Skin of body (tissue), 2 donors: ENCODE measurements around a stretch of chr15.

GRCh38 chr15:66466706-66467180, 30.8 kb downstream of the SNAPC5 start:
- RAMPAGE, long total RNA, result no peak

GRCh38 chr15:66502500-66503565, 1.8 kb downstream of the RPL4 start:
- RAMPAGE, long total RNA, result no peak

DNA sequence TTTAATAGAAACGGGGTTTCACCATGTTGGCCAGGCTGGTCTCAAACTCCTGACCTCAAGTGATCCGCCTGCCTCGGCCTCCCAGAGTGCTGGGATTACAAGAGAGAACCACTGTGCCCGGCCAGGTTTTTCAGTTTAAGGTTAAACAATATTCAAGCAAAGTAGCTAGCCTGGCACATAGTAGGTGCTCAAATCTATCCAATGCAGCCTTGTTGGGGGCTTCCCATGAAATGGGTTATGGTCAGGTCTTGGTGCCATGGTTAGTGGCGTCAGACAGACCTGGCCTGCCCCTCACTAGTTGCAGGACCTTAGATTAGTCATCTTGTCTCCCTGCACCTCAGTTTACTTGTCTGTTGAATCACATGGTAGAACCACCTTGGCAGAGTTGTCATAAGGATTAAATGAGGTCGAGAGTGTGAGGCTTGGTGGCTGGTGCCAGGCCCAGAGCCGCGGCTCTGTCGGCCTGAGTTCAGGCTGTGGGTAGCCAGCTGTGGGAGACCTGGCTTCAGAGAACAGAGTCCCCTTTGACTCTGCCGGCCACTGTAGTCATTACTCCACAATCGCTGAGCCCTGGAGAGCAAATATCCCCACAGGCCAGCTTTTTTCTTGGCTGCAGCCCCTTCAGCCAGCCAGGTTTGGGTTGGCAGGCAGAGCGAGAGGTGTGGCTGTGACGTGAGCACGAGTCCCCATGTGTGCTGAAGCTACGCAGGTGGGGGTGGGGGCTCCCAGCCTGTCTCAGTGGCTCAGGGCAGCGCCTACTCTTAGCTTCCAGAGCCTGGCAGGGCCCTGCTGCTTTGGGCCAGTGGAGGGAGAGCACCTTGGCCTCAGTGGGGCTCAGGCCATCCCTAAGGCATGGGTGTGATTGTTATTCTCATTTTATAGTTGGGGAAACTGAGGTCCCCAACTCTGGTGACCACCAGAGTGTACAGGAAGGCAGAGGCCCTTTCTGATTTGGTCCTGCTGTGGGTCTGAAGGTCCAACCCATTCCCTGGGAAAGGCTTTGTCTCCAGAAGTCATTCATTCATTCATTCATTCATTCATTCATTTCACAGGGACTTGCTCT, 45.4 kb upstream of the LCTL start:
- RAMPAGE, long total RNA, result no peak

- RAMPAGE, long total RNA, result no peak
Measured at GRCh38 chr15:66642481-66642937, 59.5 kb upstream of the SMAD6 start.

- RAMPAGE, long total RNA, result no peak
Measured at GRCh38 chr15:66657463-66657855, 44.6 kb upstream of the SMAD6 start.

DNA sequence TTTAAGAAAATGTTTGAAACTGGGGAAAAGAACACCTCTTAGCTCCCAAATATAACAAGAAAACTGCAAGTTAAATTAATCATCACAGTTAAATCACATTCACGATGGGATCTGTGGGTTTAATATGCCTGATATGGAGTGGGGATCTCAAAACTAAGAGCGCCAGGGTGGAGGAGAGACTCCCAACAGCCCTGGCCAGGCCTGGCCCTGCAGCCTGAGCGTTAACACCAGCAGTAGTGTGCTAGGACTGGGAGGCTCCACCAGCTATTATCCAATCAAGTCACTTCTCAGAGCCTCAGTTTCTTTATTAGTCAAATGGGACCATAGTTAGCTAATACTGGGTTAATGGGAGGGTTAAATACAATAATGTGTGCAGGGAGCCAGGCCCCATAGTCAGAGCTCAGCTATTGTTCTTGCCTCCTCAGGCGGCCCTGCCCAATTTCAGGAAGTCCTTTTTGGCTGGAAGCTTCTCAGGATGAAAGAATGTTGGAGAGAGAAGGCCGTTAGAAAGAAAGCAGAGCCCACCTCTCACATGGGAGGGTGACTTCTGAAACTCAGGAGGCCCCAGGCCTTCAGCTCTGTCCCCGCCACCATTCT, 39.6 kb upstream of the SMAD6 start:
- RAMPAGE, long total RNA, result no peak

DNA sequence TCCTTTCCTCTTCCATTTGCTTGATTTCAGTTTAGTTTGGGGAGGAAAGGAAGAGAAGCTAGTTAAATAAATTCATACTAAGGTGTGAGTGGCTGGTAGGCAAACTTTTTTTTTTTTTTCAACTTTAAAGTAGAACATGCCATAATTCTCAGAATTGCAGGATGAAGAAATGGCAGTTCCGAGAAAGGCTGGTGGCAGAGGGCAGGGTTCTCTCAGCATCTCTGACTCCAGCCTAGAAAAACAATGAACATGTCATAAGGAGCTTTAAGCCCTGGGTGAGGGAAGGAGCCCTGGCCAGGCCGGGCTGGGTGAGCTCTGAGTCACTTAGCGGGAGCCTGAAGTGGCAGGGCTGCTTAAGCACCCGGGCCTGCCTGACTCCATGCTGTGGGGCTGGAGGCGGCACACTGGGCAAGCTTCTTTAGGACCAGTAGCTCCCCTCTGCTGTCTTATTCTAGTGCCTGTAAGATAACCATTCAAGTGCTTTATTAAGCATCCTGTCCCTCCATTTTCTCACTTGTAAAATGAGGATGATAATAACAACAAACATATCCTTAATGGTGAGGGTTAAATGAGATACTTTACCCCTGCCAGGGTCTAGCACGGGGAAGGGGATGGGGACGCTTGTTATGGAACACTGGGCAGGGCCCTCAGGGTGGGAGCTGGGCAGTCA, 18.2 kb downstream of the SMAD6 start:
- RAMPAGE, long total RNA, result no peak

DNA sequence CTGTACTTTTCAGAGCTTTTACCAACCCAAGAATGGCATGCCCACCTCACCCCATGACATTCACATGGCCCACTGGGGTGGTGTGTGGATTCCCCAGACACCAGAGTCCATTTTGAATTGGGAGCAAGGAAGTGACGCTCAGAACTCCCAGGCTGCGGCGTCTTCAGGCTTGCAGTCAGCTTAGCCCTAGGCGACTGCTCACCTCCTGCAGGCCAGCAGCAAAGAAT, 59.7 kb downstream of the SMAD6 start:
- RAMPAGE, long total RNA, result no peak

DNA sequence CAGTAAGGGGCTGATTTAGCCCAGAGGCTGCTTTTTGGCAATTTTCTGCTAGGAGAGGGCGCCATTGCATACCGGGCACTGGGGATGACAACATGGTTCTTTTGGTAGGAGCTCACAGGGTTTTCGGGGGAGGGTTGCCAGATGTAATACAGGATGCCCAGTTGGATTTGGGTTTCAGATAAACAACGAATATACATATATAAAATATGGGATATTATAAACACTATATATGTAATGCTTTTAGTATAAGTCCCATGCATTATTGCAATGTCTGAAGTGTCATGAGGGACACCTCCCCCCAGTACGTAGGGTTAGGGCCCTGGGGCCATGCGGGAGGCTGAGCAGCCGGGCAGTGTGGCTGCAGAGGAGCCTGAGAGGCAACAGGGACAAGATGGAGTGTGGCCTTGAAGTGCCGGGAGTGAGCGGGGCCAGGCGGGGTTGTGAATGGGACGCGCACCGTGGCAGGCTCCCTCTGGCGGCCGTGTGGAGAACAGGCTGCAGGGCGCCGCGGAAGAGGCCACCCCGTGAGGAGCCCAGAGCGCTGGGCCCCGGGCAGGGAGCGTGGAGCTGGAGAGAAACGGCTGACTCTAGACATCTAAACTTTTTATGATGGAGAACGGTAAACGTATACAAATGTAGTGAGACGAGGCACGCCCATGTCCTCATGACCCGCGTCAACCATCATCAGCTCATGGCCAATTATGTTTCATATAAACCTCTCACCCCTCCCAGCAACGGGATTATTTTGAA, 149.0 kb downstream of the SMAD6 start:
- RAMPAGE, long total RNA, result no peak

GRCh38 chr15:66907923-66908709, 157.3 kb upstream of the SMAD3 start:
- RAMPAGE, long total RNA, result no peak

DNA sequence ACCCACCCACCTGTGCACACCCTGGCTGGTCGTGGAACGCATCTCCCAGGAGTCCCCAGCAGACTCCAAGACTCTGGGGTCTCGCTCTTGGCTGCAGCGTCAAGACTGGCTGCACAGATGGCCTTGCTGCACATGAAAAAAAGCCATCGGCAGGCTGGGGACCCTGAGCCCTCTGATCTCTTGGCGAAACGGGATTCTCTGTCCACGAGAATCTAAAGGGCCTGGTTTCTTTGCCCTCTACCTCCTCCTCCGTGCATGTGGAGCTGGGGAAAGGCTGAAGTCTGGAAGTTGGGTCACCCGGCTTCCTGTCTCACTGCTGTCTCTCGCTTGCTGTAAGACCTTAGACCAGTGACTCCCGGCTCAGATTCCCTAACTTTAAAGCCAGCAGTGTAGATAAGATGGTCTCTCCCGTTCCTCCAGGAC, 31.5 kb upstream of the SMAD3 start:
- RAMPAGE, long total RNA, result no peak

DNA sequence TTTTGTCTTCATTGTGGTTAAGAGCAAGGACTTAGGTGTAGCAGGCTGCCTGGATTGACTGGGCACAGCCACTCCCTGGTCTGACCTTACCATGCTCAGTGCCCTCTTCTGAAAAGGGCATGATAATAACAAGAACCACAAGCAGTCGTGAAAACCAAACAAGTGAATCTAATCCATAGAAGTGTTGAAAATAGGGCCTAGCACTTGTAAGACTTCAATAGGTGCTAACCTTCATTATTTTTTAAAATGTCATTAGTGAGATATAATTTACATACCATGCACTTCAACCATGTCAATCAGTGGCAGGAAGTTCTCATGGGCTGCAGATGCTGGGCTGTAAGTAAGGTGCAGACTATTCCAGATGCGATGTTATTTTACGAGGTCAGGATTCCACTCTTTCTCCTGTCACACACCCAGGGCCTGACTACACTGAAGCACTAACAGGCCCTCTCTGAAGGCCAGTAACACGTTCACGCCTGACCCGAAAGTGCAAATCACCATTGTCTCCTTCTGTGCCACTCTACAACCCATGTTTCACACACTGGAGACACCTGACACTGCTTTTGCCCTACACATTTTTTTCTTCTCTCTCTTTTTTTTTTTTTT, 9.2 kb upstream of the SMAD3 start:
- RAMPAGE, long total RNA, result no peak

DNA sequence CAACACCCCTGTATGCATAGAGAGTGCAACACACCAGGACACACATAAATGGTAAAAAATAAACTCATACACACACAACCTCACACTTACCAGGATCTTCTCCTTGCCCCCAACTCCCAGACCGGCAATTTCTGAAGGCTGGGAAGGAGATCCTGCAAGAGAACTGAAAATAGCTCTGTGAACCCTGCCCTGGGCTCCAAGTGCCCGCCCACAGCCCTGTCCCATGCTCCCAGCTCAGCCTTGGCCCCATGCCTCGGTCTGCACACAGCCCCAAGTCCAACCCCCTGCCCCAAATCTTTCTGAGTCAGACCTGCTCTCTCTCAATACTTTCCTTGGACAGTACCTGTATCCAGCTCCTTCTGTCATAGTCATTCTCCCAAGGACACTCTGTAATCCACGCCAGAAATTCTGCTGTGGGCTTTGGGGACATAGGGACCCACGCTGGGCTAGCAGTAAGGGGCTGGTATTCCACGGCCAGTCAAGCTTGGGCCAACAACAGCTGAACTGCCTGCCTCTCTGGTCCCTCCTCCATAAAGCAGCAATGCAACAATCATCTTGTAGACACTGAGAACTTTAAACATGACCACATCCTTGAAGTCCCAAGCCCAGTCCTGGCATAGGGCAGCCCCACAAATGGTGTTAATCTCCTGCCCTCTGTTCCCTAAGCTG, 6.2 kb upstream of the SMAD3 start:
- RAMPAGE, long total RNA, result no peak

DNA sequence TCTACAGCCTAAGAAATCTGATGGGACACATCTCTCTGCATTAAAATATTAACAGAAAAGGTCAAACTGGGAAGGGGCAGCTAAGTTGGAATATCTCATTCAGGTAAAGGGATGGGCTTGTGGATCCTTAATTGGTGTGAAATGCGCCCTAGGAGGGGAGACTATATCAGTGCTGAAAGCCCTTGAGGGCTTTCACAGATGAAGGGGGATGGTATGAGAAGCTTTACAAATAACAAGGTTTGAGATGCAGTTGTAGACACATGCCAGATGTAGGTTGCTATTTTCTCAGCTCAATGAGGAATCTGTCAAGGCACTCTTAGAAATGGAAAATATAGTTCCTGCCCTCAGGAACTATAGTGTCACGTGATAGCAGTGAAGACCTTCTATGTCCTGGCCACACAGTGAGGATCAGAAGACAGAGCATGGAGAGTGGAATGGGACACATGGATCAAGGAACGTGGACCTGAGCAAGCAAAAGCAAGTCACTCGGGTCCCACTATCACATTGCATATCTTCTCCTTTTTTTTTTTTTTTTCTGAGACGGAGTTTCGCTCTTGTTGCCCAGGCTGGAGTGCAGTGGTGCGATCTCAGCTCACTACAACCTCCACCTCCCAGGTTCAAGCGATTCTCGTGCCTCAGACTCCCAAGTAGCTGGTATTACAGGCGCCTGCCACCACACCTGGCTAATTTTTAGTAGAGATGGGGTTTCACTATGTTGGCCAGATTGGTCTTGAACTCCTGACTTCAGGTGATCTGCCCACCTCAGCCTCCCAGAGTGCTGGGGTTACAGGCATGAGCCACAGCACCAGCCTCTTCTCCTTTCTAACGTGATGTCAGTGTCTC, 21.2 kb downstream of the SMAD3 start:
- RAMPAGE, long total RNA, result no peak

GRCh38 chr15:67127911-67128592, 62.6 kb downstream of the SMAD3 start:
- RAMPAGE, long total RNA, result no peak

GRCh38 chr15:67134624-67135347, 69.4 kb downstream of the SMAD3 start:
- RAMPAGE, long total RNA, result no peak

GRCh38 chr15:67171148-67171937, 83.1 kb downstream of the AAGAB start:
- RAMPAGE, long total RNA, result no peak

DNA sequence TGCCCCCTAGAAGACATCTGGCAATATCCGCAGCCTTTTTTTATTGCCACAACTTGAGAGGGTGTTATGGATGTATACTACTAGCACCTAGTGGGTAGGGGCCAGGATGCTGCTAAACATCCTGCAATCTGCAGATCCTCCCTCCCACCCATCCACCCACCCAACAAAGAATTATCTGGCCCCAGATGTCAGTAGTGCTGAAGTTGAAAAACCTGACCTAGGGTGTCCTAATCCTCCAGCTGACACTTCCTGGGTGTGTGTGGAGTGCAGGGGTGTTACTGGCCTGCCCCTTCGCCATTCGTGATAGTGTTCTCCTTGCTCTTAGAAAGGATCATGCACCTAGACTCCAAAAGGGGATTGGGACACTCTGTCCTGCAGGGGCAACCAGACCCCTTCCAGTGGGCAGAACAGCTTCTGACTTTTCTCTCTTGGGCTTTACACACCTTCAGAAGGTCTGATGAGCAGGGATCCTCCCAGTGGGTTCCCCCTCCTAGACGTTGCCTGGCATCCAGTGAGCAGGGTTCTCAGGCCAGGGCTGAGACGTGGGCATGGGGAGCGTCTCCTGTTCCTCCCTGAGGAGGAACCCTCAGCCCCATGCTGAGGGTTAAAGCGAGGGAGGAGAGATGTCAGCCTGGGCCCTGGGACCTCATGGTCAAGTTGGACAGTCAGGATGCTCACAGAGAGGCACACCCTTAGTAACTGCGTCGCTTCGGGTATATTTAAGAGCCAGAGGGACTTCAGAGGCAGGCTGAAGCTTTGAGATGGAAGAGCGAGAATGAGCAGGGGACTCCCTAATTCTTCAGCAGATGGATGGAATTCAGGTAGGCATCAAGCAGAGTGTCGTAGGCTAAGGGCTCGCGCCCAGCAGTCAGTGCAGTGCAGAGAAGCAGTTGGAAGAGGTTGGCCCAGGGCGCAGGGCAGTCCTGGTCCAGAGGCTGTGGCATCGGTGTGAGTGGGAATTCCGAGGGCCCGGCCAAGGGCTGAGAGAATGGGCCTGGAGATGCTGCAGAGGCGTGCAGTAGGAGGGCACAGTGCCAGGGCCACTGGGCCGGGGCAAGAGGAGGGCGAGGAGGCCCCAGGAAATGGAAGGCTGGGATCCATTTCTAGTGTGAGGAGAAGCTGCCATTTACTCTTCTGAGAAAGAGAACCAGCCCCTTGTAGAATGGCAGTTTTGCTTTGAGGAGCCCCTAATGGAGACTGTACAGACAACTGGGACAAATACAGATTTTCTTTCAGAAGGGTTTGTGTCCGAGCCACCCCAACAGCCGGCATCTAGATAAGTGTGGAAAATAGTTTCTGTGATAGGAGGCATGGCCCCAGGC, 74.7 kb downstream of the AAGAB start:
- RAMPAGE, long total RNA, result no peak

DNA sequence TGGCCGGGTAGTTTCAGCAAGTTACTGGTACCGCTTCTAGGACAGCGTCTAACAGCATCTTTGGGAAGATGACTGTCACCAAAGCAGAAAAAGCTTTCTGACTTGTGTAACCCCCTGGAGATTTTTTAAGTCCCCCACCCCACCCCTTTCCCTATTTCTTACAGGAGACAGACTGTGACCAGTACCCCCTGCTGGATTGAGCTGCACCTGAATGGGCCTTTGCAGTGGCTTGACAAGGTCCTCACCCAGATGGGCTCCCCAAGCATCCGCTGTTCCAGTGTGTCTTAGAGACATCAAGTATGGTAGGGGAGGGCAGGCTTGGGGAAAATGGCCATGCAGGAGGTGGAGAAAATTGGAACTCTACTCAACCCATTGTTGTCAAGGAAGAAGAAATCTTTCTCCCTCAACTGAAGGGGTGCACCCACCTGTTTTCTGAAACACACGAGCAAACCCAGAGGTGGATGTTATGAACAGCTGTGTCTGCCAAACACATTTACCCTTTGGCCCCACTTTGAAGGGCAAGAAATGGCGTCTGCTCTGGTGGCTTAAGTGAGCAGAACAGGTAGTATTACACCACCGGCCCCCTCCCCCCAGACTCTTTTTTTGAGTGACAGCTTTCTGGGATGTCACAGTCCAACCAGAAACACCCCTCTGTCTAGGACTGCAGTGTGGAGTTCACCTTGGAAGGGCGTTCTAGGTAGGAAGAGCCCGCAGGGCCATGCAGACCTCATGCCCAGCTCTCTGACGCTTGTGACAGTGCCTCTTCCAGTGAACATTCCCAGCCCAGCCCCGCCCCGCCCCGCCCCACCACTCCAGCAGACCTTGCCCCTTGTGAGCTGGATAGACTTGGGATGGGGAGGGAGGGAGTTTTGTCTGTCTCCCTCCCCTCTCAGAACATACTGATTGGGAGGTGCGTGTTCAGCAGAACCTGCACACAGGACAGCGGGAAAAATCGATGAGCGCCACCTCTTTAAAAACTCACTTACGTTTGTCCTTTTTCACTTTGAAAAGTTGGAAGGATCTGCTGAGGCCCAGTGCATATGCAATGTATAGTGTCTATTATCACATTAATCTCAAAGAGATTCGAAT, 63.9 kb downstream of the AAGAB start:
- RAMPAGE, long total RNA, result no peak

- RAMPAGE, long total RNA, result no peak
Measured at GRCh38 chr15:67192401-67193273, 61.8 kb downstream of the AAGAB start.